ENCODE data around the genes NF2 and SEC14L3.

GRCh38 chr22:29309167-29309774 lies 2.8 kb downstream of the GAS2L1 start:
- PRO-cap, result no peak

GRCh38 chr22:29481690-29482104 lies 1.7 kb downstream of the NEFH start:
- PRO-cap, result no peak

GRCh38 chr22:29603451-29604381 lies at the start of gene NF2:
Gene NF2 (plus strand): TSS chr22:29603633.
- PRO-cap, result bidirectional peak, plus-strand start at chr22:29603566, minus-strand start at chr22:29603234

DNA sequence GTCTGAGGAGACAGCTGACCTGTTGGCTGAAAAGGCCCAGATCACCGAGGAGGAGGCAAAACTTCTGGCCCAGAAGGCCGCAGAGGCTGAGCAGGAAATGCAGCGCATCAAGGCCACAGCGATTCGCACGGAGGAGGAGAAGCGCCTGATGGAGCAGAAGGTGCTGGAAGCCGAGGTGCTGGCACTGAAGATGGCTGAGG lies 46.6 kb upstream of the CABP7 start:
- PRO-cap, result no peak

- PRO-cap, result no peak
These were observed 41.8 kb upstream of the CABP7 start for GRCh38 chr22:29678012-29678430.

DNA sequence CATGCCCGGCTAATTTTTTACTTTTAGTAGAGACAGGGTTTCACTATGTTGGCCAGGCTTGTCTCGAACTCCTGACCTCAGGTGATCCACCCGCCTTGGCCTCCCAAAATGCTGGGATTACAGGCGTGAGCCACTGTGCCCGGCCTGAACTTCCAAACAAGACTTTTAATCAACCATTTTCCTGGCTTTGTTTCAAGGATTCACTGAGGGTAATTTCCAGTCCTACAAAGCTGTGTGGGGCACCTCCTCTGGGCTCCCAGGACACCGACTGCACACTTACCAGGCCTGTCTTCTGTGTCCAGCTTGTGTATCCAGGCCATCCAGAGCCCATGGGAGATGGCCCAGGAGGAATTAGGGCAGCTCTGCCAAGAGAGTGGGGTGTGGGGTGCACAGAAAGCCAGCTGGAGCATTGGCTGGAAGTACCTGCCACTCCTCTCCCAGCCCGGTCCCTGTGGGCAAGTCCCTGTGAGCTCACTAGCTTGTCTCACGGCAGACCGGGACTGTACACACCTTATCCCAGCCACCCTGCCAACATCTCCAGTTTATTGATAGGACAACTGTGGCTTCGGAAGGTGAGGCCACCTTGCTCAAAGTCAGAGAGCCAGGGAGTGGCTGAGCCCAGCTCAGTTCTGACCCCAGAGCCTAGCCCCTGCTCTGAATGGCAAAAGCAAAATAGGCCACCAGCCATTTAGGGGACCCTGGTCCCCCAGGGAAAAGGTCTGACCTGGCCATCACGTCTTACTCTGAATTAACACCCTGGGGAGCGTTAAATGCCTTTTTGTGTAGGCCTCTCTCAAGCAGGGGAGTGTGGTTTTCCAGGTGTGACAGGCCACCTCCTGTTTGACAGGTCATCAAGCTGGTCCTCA lies 14.9 kb downstream of the UQCR10 start:
- PRO-cap, result no peak

DNA sequence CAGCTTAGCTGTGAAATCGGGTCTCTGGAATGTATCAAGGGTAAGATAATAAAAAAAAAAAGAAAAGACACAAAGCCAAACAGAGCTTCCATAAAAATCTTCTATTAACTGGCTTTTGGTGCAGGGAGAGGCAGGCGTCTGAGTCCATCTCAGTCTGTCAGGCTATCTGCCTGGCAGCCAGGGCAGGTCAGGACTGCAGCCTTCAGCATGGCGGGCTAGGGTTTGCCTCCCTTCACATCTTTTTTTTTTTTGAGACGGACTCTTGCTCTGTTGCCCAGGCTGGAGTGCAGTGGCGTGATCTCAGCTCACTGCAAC lies 28.7 kb downstream of the UQCR10 start:
- PRO-cap, result no peak

DNA sequence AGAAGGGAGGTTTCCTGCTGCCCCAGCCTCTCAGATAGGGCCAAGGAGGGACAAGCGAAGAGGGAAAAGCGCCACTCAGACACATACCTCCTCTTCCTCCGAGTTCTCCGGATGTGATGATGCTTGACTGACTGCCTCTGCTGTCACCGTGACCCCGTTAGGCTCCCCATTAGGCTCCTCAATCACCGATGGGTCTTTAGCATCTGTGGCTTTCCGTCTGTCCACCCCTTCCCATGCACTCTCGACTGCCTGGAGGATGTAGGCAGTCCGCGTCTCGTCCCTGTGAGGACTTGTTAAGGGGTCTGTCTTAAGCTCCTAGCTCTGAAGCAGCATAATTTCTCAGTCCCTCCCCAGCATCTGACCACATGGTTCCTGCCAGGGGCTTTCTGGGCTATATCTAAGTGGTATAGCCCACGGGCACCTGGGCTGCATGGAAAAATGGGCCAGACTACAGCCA lies 33.5 kb downstream of the ASCC2 start:
- PRO-cap, result no peak

- PRO-cap, result no peak
These were observed 10.8 kb downstream of the LIF start for GRCh38 chr22:30235631-30236271.

GRCh38 chr22:30255696-30257047 lies 9.6 kb upstream of the LIF start:
- PRO-cap, result no peak

- PRO-cap, result no peak
These were observed 6.7 kb upstream of the OSM start for GRCh38 chr22:30273200-30273843.

- PRO-cap, result no peak
These were observed 2.4 kb downstream of the CASTOR1 start for GRCh38 chr22:30286998-30287197.

GRCh38 chr22:30306722-30306945 lies 17.3 kb upstream of the CASTOR1 start:
- PRO-cap, result no peak

- PRO-cap, result no peak
These were observed 13.4 kb upstream of the TBC1D10A start for GRCh38 chr22:30340041-30340609.

GRCh38 chr22:30425966-30426845 lies 638 bp downstream of the MTFP1 start:
- PRO-cap, result no peak

- PRO-cap, result no peak
These were observed at the start of gene SEC14L3 for GRCh38 chr22:30471906-30472316. Gene SEC14L3 (minus strand): TSS chr22:30472017.

GRCh38 chr22:30609911-30610811 lies 3.2 kb downstream of the TCN2 start:
- PRO-cap, result no peak

GRCh38 chr22:30668400-30668972 lies 811 bp upstream of the DUSP18 start:
- PRO-cap, result no peak

GRCh38 chr22:30829963-30830403 lies 135.3 kb downstream of the OSBP2 start:
- PRO-cap, result no peak

GRCh38 chr22:30836125-30836692 lies 132.4 kb downstream of the MORC2 start:
- PRO-cap, result no peak

Data from mesenteric fat pad (tissue), 1 donor.